Brain (tissue), 1 donor: ENCODE results near the genes PTTG1IP and SLX9.

- RRBS, result no CpG with 5 or more reads among the region's 16 CpGs
Measured at GRCh38 chr21:44866338-44867244, 6.9 kb downstream of the PTTG1IP start.

DNA sequence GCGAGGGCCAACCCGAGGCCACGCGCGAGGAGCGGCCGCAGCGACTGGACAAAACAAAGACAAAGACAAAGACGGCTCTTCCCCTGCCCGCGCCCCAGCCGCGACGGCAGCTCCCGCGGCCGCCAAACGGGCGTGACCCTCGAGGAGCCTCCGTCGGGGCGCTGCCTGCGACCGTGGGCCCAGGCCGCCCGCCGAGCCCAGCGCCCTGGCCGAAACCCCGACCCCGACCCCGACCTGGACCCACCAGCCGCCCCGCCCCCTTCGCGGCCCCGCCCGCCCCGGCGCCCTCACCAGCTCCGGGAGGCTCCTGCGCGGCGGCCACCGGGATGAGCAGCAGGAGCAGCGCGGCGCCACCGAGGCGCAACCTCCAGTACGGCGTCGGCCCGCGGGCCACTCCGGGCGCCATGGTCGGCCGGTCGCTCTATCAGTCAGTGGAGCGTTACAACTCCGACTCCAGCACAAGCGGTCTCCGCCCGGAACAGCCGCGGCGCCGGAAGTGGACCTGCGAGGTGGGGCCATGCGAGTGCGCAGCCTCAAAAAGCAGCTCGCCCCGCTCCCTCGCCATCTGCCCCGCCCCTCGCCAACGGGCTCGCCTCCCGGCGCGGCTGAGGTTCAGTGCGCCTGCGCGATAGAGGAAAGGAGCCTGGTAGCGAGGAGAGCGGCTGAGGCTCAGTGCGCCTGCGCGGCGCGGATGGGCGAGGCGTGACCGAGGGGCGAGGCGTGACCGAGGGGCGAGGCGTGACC is at the start of gene PTTG1IP:
PTTG1IP (minus strand) TSS at position 480 of the 744 bp plus-strand sequence.
- RRBS, result 1% methylated on average over 26 of the region's 101 CpGs

- RRBS, result no CpG with 5 or more reads among the region's 10 CpGs
Measured at GRCh38 chr21:44877838-44878503, 4.5 kb upstream of the PTTG1IP start.

GRCh38 chr21:44930369-44930876 is 9.4 kb upstream of the SLX9 start:
- RRBS, result no CpG with 5 or more reads among the region's 12 CpGs

- RRBS, result 1% methylated on average over 46 of the region's 128 CpGs
Measured at GRCh38 chr21:44939410-44940736, at the start of gene SLX9. Gene SLX9, plus strand, starts transcription at chr21:44940029.

- RRBS, result 50% methylated on average over 9 of the region's 46 CpGs
Measured at GRCh38 chr21:44982473-44983320, 42.9 kb downstream of the SLX9 start.

GRCh38 chr21:44991524-44992393 is 51.9 kb downstream of the SLX9 start:
- RRBS, result 55% methylated on average over 10 of the region's 35 CpGs

- RRBS, result no CpG with 5 or more reads among the region's 7 CpGs
Measured at GRCh38 chr21:45076181-45076642, 1.8 kb downstream of the ADARB1 start.

DNA sequence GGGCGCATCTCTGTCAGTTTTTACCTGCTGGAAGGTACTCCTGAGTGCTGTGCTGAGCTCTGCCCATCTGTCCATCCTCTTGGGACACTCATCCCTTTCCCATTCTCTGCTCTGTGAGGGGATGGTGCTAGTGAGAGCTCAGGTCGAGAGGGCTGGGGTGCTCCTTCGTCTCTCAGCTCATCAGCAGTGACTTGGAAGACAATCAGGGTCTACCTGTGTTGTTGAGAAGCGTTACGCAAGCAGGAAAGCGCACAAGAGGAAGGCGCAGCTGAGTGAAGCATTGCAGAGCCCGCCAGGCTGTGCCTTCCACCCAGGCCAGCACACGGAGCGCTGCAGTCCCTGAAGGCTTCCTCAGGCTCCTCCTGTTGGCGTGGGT is 36.4 kb downstream of the ADARB1 start:
- RRBS, result no CpG with 5 or more reads among the region's 11 CpGs

DNA sequence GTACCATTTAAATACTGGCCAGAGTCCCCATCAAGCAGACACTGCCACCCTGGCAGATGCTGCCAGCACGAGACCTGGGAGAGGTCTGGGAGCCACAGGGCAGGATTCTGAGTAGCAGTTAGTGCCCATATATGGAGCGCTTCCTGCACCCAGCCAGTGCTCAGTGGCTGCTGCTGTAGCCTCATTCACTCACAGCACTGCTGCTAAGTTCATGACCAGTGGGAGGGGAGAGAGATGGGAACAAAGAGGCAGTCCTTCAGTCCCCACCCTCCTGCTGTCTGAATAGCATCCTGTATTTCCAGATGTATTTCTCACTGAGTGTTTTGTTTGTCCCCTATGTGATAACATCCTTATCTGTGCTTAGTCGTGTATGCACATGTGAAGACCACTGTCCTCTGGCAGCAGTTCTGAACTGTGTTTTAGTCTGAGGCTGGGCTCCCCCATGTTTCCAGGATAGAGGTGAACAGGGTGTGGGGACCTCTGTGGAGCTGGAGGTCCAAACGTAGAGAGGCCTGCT is 80.4 kb downstream of the ADARB1 start:
- RRBS, result no CpG with 5 or more reads among the region's 4 CpGs

DNA sequence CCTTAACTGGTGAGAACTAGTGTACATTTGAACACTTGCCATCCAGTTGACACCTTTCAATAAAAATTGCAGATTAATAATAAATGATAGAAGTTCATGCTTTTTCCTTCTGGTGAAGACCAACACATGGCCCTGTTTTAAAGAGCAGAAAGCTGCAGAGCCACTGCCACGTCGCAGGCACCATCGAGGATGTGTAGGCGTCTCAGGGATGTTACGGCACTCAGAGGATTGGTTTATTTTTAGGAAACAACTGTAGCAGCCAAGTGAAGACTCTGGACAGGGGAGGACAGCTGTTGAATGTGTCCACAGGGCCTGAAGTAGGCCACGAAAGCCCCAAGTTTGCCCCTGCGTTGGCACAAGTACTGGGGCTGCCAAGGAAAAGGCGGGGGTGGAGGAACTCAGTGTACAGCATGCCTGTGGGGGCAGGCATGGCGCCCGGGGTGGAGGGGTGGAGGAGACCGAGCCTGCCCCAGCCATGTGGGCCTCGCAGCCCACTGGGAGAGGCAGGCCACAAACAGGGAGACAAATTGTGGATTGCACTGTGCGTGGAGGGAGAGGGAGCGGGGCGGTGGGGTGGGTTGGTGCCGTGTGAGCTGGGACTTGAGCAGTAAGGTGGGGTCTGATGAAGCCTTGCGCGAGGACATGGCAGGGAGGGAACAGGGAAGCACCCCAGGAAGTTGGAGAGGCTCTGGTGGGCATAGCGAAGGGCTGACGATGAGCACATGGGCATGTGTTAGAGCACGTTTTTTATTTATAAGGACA is 89.8 kb downstream of the ADARB1 start:
- RRBS, result no CpG with 5 or more reads among the region's 21 CpGs

DNA sequence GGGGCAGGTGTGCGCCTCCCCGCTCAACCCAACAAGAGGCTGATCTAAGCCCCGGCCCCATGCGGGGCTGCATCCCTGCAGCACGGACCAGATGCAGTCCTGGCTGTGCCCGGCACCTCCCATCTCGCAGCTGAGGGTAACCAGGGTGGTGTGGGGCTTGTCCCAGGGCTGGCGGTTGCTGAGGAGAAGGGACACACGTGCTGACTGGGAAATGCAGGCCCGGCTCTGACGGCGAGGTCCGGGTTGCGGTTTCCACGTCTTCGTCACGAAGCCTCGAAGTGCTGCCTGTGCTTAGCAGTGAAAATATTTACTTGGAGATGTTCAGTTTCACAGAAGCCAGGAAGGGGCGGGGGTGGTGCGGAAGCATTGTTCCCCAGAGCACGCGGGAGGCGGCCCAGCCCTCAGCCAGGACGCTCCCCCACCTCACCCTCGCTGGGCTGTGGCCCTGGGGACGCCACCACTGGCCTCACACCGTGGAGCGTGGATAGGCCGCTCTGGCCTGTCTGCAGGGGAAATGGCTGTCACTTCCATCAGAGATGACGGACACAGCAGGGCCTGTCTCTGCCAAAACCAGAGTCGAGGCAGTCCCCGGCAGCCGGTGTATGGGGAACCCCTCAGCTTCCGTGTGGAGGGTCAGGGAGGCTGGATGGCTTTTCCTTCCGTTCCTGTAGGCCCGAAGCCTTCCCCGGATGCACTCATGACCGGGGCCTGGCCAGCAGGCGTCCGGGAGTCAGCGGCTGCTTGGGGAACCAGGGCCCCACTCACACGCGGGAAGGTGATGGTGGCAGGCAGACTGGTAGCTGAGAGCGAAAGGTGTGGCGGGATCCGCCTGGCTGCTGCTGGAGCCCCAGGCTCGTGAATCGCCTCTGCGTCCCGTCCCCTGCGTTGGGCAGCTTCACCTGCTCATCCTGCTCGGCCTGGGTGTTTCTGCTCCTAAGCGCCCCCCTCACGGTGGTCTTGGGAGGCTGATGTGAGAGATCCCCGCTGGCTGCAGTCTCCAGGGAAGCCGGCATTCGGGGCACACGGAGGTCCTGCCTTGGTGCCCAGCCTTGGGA is 14.6 kb upstream of the POFUT2 start:
- RRBS, result 75% methylated on average over 10 of the region's 58 CpGs

DNA sequence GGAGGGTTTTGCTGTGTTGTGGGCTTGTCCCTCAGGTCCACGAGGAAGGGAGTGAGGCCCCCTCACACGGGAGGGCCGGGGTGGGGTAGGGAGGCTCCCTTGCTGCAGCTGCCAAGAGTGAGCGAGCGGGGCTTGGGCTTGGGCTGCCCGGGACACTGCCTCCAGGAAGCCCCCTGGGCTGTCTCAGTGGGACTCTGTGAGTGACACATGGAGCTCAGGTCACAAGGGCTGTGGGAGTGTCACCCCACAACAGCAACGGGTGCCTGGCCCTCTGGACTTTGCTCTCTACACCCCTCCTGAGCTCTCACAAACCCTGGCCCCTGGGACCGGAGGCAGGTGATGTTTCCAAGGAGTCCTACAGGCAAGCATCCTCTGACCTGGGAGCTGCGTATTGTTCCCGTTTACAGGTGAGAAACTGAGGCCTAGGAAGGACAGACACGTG is 54.7 kb downstream of the COL18A1 start:
- RRBS, result 81% methylated on average over 4 of the region's 11 CpGs

- RRBS, result 96% methylated on average over 6 of the region's 27 CpGs
Measured at GRCh38 chr21:45487238-45487933, 54.9 kb downstream of the SLC19A1 start.

DNA sequence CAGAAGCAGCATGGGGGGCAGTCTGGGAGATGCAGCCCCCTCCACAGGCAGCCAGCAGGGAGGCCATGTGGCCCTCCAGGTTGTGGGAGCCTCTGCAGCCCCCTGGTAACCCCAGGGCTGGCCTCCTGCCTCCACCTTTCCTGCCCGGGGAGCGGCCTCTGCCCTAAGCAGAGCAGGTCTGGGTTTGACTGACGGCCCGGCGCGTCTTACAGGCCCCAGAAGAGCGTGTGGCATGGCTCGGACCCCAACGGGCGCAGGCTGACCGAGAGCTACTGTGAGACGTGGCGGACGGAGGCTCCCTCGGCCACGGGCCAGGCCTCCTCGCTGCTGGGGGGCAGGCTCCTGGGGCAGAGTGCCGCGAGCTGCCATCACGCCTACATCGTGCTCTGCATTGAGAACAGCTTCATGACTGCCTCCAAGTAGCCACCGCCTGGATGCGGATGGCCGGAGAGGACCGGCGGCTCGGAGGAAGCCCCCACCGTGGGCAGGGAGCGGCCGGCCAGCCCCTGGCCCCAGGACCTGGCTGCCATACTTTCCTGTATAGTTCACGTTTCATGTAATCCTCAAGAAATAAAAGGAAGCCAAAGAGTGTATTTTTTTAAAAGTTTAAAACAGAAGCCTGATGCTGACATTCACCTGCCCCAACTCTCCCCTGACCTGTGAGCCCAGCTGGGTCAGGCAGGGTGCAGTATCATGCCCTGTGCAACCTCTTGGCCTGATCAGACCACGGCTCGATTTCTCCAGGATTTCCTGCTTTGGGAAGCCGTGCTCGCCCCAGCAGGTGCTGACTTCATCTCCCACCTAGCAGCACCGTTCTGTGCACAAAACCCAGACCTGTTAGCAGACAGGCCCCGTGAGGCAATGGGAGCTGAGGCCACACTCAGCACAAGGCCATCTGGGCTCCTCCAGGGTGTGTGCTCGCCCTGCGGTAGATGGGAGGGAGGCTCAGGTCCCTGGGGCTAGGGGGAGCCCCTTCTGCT is 30.0 kb downstream of the SLC19A1 start:
- RRBS, result 57% methylated on average over 8 of the region's 39 CpGs

DNA sequence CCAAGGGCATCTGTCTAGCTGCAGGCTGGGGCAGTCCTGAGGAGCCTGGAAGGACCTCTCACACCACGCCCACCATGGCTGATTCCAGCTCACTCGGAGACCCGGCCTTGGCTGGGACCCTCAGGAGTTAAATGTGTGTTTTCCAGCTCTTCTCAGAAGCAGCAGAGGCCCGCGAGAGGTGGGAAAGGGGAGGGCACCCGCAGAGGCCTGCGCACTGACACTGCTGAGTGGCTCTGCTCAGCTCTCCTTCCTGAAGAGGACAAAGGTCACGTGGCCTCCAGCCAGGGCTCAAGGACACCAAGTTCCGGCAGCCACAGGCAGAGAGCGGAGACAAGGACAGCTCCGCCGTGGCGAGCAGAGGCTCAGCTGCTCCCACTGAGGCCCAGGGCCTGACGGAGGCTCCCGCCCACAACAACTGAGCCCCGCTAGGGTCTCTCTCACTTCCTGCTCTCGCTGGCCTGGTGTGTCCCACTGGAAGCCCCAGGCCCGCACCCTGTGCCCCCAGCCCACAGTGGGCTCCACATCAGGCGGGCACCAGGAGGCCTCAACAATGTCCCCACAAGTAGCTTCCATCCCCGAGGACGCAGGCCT is 16.9 kb downstream of the SLC19A1 start:
- RRBS, result no CpG with 5 or more reads among the region's 21 CpGs

DNA sequence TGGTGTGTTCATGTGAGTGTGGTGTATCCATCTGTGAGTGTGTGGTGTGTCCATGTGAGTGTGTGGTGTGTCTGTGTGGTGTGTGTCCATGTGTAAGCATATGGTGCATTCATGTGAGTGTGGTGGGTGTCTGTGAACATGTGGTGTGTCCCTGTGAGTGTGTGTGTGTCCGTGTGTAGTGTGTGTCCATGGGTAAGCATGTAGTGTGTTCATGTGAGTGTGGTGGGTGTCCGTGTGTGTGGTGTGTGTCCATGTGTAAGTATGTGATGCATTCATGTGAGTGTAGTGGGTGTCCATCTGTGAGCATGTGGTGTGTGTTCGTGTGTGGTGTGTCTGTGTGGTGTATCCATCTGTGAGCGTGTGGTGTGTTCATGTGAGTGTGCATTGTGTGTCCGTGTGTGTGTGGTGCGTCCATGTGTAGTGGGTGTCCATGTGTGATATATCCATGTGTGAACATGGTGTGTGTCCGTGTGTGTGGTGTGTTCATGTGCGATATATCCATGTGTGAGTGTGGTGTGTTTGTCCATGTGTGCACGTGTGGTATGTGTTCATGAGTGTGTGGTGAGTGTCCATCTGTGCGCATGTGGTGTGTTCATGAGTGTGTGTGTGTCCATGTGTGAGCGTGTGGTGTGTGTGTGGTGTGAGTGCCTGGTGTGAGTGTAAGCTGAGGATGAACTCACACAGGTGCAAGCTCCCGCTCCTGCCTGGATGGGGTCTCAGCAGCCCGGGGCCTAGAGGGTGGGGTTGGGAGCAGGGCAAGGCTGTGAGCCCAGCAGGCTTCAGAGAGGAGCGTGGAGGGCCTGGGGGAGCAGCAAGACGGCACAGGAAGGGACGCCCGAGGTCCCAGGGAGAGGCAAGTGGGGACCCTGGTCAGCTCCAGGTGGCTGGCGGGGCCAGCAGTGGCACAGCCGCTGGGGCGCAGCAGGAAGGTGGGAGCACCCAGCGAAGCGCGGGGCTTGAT is 12.2 kb downstream of the SLC19A1 start:
- RRBS, result no CpG with 5 or more reads among the region's 23 CpGs

DNA sequence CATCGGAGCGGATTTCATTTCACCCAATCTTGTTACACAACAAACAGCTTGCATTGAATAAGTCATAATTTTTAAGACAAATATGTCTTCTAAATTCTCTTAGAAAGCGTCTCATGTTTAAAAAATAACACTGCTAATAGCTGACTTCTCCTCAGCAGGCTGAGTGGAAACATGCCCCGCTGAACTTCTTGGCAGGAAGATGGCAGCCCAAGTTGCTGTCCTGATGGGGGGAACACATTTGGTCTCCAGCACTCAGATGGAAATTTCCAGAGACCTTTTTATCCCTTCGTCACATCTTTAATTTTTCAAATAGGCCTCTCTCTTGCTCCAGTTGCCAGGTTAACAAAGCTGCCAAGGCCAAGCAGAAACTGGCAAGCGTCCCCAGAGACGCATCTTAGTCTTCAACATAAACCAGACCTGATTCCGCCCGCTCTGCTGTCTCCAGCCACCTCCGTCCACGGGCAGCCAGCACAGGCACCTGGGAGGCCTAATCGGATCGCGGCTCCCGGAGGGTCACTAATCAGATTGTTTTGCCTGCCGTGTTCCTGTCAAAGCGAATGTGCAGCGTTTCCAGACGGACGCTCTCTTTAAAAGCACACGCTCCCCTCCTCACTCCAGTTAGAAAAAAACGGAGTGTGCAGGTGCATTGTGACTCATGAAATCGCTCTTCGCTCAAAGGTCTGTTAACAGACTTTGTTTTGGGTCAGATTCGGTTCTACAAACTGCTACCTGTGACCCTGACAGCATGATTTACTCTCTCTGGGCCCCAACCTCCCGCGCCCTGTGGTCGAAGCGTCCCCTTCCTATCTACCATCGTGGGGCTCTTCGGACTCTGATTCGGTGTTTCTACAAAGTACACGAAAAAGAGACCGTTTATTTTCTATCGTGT is 29.0 kb upstream of the SLC19A1 start:
- RRBS, result no CpG with 5 or more reads among the region's 35 CpGs

DNA sequence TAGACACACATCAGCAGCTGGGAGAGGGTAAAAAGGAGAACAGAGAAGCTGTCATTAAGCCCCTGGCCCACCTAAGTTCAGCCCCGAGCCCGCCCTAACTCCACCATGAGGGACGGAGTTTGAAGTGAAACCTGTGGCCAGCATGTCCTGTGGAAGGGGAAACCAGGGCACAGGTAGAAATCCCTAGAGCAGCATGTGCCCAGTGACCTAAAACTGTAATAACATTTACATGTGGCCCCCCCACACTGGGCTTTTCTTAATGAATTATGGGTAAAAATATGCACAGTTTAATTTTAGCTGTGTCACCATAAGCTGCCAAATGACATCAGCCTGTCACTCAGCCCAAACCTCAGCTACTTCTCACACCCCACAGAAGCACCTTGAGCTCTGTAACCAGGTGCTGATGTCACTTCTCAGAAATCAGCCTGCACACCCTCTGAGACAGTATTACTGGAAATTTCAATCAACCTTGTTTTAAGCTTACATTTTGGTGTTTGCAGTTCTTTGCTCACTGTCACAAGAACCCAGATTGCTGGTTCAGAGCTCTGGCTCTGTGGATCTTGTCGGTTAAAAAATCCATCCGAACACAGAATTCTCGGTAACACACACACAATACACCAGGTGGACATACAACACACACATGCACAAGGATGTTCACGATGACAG is 50.0 kb upstream of the SLC19A1 start:
- RRBS, result no CpG with 5 or more reads among the region's 7 CpGs

GRCh38 chr21:45763518-45764010 is 120.0 kb downstream of the PCBP3 start:
- RRBS, result no CpG with 5 or more reads among the region's 21 CpGs